A673 (cell line): ENCODE measurements around the gene FAM47C.

- PRO-cap: no peak
Observed at GRCh38 chrX:37008285-37008519, at the start of gene FAM47C. TSS of gene FAM47C (plus strand) at chrX:37008366.

DNA sequence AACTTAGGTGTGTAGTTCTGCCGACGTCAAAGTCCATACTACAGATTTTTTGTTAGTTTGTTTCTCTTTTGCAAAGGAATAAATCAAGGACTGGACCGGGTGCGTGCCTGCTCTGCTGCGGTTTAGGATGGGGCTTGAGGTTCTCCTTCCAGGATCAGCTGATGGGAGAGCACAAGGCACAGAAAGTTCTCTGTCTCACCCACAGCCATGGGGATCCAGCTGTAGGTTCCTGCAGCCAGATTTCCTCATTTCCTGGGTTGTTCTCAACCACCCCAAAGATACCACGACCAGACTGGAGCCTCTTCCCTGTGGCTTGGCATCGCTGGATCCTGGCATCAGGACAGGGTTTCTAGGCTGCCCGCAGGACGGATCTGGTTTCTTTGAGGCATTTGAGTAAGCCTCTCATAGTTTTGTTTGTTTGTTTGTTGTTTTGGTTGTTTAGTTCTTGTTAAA, 762 bp upstream of the SRPX start:
- PRO-cap: no peak

DNA sequence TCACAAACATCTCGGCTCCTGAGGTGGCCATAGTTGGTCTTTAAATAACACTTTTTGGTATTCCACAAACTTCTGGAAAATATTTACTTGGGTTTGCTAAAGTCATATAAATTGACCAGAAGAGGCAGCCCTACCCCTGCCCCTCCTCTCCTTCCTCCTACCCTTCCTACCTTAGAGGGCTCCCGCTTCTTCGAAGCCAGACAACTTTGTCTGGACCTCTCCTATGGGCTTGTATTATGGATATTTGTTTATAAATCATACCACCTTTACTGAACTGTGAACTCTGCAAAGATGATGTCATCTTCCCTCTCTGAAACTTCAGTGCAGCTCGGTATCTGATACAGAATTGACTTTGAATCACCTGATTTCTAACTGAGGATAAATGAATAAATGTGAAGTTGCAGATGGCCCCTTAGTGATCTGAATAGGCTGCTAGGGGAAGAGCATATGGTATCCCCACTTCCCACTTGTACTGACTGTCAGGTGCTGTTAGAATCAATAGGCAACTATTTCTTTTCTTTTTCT, 1.1 kb upstream of the OTC start:
- PRO-cap: no peak

GRCh38 chrX:38807408-38808232, 6.4 kb downstream of the MID1IP1 start:
- PRO-cap: no peak

DNA sequence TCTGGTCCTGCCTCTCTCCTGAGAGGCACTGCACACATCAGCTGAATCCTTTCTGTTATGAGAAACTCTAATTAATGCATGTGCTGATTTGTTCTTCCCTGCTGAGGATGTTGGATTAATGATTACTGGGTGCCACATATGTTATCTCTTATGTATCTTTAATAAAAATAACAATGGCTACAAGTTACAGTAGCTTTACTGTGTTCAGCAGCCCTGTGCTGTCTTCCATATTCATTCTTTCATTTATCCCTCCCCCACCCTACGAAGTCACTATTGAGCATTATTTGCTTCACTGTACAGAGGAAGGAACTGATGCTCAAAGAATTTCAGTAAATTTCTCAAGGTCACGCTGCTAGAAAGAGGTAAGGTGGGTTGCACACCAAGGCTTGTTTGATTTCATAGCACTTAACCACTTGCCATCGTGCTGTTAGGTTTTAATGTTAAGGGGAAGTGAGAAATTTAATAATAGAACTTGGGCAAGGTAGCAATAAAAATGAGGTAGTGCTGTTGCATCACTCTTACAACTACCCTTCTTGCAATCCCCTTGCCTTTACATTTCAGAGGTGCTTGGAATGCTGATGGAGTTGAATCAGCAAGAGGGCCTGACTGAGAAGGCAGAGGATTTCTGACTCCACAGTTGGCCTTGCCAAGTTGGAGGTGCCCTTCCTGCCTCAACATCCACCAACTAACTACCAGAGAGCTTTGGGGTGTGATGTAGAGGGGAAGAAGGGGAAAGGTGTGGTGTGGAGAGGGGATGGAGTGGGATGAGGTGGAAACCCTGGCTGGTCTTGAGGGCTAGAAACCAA, 343.0 kb downstream of the MID1IP1 start:
- PRO-cap: no peak

GRCh38 chrX:39534125-39534435, 563.7 kb downstream of the BCOR start:
- PRO-cap: no peak

- PRO-cap: no peak
Observed at GRCh38 chrX:39766115-39766873, 331.5 kb downstream of the BCOR start.

DNA sequence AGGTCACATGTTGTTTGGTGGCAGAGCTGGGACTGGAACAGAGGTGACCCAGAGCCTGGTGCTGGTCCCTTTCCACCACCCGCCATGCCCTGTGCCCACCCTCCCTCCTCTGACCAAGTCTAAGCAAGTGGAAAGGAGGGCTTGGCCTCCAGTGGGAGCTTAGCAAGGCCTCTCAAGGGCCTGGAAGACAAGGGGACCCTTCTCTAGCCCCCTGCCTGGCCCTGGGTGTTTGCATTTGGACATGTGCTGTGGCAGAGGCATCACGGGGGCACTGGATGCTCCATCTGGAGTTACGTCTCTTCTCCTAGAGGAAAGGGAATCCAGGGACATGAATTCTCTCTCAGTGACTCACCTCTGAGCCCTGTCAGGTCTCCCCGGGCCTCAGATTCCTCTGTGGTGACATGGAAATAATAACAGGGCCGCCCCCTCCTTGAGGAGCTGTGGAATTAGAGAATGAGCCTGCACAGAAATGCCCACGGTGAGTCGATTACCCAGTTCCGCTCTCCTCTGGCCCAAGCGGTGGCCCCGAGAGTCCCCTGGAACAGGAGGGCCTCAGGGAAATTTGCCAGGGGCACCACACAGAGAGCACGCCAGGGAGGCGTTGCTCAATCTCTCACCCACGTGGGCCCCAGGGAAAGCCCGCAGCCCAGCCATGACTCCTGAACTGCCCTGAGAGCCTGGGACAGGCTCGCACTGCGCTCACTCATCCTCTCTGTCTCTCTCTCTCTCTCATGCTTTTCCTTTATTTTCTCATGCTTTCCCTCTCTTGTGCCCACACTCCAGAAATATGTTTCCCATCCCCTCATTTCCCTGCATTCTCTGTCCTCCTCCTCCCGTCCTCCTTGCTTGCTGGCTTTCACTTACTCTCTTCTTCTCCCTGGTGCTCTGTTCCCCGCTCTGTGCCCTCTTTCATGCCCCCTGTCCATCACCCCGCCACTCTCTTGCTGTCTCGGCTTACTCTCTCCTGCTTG, 189.5 kb downstream of the BCOR start:
- PRO-cap: bidirectional peak, plus-strand start at position 441 of the sequence, minus-strand start at position 273 of the sequence

- PRO-cap: no peak
Observed at GRCh38 chrX:39983642-39984664, 113.8 kb downstream of the BCOR start.

GRCh38 chrX:40011784-40012390, 85.9 kb downstream of the BCOR start:
- PRO-cap: no peak

DNA sequence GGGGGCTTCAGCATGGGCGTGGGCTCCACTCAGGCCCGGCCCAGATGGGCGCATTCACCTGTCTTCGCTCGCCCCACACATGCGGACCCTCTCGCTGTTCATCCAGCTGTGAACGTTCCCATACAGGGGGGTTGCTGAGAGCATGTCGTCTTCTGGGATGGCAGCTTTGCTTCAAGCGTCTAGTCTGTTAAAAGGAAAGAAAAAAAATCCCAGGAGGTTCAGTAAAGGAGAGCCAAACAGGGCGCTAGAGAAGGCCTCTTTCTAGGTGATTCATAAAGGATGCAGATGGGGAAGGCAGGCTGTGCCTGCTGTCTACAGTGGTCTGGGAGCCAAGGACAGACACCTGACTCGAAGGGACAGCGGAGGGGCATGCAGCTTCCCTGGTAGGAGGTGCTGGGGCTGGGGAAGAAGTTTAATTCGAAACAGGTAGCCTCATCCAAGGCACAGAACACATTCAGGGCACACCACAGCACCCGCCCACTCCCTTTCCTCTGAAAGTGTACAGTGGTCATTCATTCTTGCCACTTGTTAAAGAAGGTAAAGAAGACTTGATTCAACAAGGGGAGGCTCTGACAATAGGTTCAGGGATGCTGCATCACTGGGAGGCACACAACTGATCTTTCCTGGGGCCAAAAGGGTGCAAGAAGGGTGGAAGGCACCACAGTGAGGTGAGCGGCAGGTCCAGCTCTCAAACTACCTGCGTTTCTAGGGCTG, 19.8 kb downstream of the BCOR start:
- PRO-cap: no peak

GRCh38 chrX:40127100-40127524, 29.4 kb upstream of the BCOR start:
- PRO-cap: no peak

DNA sequence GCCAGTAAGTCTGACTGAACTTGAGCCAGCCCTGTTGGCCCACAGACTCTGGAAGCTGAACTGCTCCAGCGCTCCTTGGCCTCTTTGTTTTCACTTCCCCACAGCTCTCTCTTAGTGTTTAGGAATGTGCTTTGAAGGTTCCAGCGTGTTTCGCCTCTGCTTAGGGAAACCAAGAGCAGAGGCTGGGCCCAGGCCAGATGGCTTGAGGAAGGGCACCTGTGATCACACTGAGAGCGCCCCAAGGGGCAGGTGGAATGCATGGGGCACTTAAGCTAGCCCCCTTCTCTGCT, 43.4 kb upstream of the BCOR start:
- PRO-cap: no peak

DNA sequence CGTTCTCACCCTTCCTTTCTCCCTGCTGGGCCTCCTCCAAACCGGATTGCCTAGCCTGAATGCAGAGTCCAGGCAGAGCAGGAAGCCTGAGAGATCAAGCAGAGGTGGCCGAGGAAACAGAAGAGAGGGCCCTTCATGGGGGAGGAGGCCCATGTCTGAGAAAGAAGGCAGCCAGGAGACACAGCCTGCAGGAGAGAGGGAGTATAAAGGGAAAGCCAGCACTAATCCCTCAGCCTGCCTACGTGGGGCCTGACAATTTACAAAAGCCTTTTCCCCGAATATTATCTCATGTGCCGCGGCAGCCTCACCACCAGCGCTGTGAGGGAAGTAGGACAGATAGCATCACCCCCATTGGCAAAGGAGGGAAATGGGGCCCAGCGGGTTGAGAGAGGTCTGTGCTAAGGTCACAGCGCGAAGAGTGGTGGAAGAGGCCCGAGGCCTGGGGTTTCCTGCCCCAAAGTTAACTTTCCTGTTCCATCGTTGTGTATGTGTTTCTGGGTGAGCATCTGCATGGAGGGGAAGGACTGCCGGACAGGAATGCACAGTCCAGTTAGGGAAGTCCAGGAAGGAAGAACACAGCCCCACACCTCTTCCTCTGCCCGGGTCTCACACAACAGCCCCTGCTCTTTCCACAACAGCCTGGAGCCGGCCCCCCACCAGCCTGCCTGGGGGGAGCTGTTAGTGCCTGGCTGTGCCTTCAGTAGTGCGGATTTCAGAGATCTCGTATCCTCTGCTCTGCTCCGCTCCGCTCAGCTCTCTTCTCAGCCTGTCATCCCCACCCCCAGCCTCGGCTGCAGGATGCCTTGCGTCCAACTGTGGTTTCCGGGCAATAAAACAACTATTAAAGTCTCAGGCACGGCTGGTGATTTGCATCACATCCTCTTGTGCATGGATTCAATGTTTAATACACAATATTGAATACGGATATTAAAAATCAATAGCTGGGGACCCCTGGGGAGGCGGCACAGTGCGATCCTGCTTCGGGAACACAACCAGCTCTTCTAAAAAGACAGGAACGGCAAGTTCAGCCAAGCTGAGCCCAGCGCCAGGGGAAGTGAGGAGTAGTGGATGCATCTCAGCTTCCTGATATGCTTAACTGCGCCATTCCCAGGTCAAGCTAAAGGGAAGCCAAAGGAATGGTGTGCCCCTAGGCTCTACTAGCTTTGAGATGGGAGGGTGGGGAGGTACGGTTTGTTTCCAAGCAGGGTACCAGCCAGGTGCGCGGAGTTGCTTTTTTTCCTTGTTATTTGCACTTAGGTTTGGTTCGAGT, 51.1 kb upstream of the BCOR start:
- PRO-cap: unidirectional peak, plus-strand start at position 289 of the sequence; bidirectional peak, plus-strand start at position 1,031 of the sequence, minus-strand start at position 815 of the sequence

DNA sequence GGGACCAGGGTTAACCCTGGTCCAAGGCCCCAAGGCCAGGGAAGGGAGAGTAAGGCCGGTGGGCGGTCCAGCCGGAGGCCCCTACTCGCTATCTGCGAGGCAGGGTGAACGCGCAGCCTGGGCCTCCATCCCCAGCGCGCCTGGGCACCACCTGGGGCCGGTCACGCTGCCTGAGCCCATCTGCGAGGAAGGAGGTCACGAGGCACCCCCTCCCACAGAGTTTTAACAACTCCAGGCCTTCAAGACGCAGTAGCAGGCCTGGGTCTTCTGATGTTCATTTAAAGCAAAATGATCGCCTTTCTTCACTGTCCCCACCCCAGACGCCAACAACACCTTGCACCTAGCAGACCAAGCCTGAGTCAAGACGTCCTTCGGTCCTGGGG, 72.1 kb upstream of the BCOR start:
- PRO-cap: no peak

- PRO-cap: bidirectional peak, plus-strand start at chrX:40171321, minus-strand start at chrX:40171329
Observed at GRCh38 chrX:40170692-40171622, 73.2 kb upstream of the BCOR start.

GRCh38 chrX:40175413-40176323, 77.9 kb upstream of the BCOR start:
- PRO-cap: bidirectional peak, plus-strand start at chrX:40175692, minus-strand start at chrX:40175516

- PRO-cap: no peak
Observed at GRCh38 chrX:40240724-40241415, 143.1 kb upstream of the BCOR start.

- PRO-cap: no peak
Observed at GRCh38 chrX:40570349-40571118, 10.2 kb upstream of the ATP6AP2 start.

GRCh38 chrX:41033635-41033839, 51.7 kb upstream of the USP9X start:
- PRO-cap: no peak